Kidney (tissue), 2 donors: ENCODE data around the genes SEC24A, CAMLG and SMAD5.

DNA sequence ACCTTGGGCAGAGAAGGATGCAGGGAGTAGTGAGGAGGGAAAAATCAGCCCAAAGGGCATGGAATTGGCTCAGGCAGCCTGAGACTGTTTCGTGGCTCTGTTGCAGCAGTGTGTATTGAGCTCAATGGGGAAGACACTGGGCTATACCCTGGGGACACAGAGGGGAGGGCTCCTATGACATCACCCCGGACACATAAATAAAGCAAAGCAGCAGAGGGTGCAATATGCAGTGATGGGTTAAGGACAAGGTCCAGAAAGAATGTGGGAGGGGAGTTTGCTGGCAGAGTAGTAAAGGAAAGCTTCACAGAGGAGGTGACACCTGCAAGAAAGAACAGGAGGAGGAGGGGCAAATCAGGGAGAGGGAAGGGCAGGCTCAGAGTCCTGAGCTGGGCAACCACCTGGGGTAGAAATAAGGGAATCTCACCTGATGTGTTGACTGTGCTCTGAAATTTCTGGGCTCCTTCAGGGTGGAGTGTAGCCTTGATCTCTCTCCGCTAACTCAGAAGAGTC, 35.2 kb upstream of the CDKN2AIPNL start:
- PRO-cap: no peak
- RRBS: no CpG with 5 or more reads among the region's 3 CpGs

DNA sequence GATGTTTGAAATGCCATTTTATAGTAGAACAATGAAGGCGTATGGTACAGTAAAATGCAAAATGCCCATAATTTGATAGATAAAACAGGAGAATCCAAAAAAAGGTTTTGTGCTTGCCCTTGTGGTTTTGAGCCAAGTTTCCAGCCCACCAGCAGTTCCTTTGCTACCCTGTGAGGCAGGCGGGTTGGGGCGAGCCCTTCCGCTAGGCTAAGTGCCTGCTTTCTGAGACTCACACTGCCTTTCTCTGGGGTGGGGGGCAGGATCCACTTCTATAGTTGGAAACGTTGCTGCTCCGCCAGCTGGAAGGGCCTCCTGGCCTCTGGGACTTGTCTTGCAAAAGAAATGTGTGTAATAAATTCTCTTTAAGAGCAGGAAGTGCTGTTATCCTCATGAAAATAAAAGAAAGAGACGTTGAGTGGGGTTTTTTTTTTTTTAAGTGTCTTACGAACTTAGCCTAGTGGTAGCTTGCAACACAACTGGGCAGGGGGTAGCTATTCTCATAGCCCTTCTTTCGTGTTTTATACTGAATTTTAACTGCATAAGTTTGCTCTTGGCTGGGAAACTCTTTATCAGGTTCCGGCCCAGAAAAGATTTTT, 19.6 kb downstream of the JADE2 start:
- PRO-cap: no peak
- RRBS: no CpG with 5 or more reads among the region's 10 CpGs

DNA sequence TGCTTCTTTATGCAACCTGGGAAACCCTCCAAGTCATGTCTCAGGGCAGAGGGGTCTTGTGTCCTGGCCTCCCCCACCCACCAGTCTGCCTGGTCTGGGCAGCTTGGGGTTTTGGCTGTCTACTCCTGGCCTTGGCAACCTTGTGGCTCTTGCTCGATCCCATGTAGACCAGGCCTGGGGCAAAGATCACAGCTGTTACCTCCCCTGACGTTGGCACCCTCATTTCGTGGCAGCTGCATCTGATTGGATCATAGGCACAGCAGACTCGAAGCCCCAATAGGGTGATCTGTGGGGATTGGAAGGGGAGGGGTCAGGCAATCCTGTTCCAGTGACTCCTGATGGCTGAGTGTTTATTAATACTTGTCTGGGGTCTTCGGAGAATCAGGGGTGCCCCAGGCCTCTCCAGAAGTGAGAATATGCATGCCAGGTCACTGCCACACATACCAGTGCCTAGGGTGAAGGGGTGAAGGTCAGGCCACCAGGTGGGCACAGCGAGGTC, 28.5 kb downstream of the JADE2 start:
- PRO-cap: no peak
- RRBS: no CpG with 5 or more reads among the region's 6 CpGs

DNA sequence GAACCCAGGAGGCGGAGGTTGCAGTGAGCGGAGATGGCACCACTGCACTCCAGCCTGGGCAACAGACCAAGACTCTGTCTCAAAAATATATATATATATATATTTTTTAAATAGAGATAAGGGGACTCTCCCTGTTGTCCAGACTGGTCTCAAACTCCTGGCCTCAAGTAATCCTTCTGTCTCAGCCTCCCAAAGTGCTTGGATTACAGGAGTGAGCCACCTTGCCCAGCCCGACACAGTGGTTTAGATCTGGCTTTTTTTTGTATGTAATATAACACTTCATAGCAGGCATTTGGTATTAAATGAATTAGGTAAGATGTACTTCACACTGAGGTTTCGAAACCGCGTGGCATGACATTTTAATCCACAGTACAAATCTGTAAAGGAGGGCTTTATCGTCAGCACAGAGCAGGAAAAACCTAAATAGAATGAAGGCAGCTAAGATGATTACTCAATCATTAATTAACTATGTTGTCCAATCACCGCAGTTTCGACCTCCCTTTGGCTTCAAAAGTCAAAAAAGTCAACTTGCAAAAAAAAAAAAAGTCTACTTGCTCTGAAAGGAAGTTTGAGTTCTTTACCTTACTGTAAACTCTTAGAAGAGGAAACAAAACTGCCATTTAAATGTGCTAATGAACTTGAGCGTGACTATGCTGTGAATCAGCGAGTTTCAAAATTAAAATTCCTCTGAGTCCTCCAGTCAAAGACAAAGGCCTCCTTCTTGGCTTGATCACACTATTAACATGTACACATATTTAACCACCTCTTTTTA, 864 bp upstream of the SEC24A start:
- PRO-cap: no peak
- RRBS: no CpG with 5 or more reads among the region's 11 CpGs

- PRO-cap: bidirectional peak, plus-strand start at chr5:134648816, minus-strand start at chr5:134648740
- RRBS: 3% methylated on average over 13 of the region's 62 CpGs
These were observed at the start of gene SEC24A for GRCh38 chr5:134648307-134648962. TSS of gene SEC24A (plus strand) at chr5:134648785.

DNA sequence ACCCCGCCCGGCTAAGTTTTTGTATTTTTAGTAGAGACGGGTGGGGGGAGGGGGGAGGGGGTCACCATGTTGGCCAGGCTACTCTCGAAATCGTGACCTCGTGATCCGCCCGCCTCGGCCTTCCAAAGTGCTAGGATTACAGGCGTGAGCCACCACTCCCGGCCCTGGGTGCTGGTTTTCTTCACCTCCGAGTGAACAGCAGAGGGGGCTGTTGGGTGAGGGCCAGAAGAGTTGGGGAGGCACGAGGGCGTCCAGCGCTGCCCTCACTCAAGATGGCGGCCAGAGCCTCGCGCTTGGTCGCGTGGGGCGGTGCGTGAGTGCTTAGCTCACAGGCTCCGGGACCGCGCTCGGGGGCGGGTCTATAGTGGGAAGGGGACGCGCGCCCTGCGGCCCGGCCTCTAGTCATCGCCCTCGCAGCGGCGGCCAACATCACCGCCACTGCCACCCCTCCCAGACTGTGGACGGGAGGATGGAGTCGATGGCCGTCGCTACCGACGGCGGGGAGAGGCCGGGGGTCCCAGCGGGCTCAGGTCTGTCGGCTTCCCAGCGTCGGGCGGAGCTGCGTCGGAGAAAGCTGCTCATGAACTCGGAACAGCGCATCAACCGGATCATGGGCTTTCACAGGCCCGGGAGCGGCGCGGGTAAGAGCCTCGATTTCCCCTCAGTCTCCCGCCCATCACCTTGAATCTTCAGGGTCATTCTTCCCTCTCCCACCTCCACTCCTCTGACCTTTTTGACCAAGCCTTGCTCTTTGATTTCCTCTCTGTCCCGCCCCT, at the start of gene CAMLG:
Gene CAMLG, plus strand, starts transcription at position 397 of the 776 bp plus-strand sequence.
- PRO-cap: bidirectional peak, plus-strand start at position 411 of the sequence, minus-strand start at position 173 of the sequence
- RRBS: 1% methylated on average over 26 of the region's 62 CpGs

- PRO-cap: no peak
- RRBS: no CpG with 5 or more reads among the region's 23 CpGs
These were observed 843 bp downstream of the CAMLG start for GRCh38 chr5:134738928-134739854.

DNA sequence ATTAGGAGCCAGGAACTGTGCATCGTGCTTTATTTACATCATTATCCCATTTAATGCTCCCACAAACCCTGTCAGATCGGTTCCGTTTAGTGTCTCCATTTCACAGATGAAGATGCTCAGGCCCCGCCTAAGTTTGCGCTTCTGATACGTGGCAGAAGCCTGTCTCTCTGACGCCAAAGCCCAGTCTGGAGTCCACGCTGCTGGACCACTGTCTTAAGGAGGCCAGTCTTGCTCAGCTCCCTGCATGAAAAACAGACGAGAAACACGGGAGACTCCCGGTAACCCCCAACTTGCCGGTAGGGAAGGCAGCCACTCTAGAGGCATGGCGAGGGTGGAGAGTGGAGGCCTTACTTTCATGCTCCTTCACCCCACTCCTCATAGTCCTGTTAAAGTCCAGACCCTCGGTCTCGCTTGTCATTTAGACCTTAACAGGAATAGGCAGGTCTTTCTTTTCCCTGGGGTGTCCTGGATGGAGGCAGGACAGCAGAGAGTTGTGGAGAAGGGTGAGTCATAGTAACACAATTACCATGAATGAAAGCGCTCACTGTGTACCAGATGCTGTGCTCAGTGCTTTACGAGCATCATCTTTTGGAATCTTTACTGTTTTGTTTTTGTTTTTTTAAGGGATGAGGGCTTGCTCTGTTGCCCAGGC, 848 bp downstream of the TXNDC15 start:
- PRO-cap: bidirectional peak, plus-strand start at position 176 of the sequence, minus-strand start at position 104 of the sequence
- RRBS: no CpG with 5 or more reads among the region's 17 CpGs

DNA sequence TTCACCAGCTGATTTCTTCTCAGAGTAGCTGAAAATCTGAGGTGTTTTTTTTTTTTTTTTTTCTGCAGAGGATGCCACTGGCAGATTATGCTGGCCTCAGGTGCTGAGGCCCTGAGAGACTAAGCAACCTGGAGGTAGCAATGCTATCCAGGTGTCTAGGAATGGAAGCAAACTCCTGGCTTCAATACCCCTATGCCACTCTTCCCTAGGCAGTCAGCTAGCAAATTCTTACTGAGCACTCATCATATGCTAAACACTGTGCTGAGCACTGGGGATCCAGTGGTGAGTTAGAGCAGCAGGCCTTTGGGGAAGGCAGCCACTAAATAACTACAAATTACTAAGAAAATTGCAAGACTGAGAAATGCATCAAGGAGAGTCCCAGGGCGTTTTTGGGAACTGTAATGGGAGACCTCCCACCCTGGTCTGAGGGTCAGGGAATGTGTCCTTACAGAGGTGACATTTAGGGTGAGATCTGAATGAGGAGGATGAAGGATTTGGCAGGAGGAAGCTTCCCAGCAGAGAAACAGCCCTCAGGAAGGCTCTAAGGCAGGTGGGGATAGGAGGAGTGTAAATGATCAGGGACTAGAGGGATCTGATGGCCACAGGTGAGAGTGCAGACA, 2.6 kb downstream of the TXNDC15 start:
- PRO-cap: no peak
- RRBS: no CpG with 5 or more reads among the region's 1 CpG

DNA sequence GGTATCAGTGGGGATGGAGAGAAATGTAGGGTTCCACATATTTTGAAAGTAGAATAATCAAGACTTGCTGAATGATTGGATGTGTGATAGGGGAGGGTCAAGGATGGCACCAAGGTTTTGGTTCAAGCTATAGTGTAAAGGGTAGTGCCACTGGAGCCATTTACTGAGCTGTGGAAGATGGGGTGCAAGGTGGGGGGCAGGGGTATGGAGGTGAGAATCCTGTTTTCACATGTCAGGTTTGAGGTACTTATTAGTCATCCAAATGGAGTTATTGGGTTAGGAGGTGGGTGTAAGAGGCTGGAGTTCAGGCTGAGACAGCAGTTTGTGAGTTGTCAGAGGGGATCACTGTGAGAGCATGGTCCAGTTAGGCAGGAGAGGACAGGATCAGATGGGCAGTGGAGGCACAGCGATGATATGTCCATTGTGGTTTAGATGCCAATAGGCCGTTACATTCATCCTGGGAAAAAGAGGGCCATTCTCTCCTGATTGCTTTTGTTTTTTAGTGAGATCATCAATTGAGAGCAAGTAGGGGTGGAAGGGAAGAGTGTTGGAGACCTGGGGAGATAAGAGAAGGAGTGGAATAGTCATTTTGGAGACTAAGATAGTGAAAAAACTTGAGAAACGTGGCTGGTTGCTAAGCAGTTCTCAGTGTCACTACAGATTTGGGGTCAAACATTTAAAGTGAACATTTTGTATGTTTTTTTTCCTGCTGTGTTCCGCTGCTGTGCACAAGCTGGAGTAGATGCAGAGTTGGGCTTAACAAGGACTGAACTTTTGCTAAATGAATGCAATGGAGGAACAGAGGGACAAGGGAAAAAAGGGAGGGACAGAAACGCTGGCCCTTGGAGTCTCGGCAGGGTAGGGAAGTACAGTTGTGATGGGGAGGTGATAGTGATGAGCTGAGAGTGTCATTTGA, 9.1 kb downstream of the PCBD2 start:
- PRO-cap: no peak
- RRBS: no CpG with 5 or more reads among the region's 6 CpGs

DNA sequence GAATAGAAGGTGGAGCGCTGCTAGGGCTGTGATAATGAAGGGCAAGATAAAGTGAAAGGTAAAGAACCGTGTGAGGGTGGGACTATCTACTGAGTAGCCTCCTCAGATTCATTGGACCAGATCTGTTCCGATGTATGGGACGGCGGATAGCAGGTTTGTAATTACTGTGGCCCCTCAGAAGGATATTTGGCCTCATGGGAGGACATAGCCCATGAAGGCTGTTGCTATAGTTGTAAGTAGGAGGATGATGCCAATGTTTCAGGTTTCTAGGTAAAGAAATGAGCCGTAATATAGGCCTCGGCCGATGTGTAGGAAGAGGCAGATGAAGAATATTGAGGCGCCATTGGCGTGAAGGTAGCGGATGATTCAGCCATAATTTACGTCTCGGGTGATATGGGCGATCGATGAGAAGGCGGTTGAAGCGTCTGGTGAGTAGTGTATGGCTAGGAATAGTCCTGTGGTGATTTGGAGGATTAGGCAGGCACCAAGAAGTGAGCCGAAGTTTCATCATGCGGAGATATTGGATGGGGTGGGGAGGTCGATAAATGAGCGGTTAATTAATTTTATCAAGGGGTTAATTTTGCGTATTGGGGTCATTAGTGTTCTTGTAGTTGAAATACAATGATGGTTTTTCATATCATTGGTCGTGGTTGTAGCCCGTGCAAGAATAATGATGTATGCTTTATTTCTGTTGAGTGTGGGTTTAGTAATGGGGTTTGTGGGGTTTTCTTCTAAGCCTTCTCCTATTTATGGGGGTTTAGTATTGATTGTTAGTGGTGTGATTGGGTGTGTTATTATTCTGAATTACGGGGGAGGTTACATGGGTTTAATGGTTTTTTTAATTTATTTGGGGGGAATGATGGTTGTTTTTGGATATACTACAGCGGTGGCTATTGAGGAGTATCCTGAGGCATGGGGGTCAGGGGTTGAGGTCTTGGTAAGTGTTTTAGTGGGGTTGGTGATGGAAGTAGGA, 18.8 kb downstream of the PCBD2 start:
- PRO-cap: no peak
- RRBS: no CpG with 5 or more reads among the region's 26 CpGs

- PRO-cap: no peak
- RRBS: no CpG with 5 or more reads among the region's 4 CpGs
These were observed 30.6 kb downstream of the PCBD2 start for GRCh38 chr5:134935568-134935956.

DNA sequence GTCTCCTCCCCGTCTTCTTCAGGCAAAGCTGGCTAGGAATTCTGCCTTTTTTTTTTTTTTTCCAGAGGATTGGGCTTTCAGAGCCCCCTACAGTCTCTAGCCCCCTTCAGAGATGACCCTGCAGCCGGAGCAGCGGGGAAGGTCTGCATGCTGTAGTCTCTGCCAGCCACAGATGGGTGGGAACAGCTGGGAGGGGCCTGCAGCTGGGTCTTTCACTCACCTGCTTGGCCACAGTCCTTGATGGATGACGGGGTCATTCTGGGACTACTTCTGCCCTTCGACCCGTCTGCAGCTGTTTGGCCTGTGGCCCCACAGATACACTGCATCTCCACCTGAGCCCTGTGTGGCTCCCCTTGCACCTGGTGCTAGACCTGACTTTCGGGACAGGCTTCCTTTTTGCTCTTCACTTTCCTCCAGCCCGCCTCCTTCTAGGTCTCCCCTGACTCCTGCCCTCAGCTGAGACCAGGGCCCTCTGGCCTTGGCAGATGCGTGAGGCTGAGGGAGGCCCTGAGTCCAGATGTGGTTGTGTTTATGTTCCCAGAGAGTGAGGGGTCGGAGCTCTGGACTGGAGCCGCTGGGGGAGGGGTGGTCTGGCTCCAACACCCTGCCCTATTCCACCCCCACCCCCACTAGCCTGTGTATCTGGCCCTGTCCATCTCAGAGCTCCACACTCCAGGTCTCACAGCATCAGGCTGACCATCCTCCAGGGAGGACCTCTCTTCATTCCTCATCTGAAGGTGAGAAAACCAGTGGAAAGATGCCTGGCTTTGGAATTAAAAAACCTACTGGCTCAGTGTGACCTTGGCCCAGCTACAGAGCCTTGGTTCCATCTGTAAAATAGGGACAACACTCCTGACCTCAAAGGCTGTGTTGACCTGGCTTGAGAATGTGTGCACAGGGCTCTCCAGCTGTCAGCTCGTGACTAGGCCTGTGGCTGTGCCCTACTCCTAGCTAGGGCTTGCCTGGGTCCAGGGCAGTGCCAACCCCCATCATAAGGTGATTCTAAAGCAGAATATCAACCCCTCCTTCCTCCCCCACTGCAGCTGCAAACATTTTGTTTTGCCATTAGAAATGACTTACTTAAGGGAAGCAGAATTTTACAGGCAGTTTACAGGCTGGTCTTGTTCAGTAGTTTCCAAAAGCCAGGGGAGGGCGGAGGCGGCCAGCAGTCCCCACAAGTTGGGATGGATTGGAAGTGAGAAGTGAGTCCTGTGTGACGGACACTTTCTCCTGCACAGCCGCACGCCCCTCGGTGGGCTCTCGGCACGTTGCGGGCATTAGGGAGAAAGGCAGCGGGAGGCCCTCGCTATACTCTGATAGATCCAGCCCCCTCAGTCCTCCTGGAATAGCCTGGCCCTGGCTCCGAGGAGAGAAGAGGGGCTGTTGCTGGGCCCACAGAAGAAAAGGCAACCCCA, 7.6 kb downstream of the PITX1 start:
- PRO-cap: no peak
- RRBS: no CpG with 5 or more reads among the region's 24 CpGs

DNA sequence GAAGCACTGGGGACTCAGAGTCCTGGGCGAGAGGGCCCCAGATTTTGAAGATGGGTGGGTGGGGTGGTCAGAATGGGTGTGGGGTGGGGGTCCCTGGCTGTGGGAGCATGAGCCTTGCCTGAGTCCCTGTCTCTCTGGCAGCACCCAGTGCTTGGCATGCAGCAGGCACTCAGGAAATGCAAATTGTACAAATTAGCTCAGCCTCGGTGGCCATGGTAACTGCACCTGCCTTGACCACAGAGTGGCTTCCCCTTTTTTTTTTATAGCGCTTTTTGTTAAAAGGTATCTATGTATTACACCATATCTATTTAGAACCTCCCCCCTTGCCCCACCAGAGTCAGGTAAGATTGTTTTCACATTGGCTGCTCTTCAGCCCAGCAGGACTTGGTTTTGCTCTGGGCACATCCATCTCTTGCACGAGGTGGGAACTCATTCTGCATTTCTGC, 19.3 kb upstream of the PITX1 start:
- PRO-cap: no peak
- RRBS: no CpG with 5 or more reads among the region's 4 CpGs

GRCh38 chr5:135127750-135128319, 93.8 kb upstream of the PITX1 start:
- PRO-cap: no peak
- RRBS: no CpG with 5 or more reads among the region's 11 CpGs

GRCh38 chr5:135154100-135154824, 120.2 kb upstream of the PITX1 start:
- PRO-cap: no peak
- RRBS: no CpG with 5 or more reads among the region's 10 CpGs

DNA sequence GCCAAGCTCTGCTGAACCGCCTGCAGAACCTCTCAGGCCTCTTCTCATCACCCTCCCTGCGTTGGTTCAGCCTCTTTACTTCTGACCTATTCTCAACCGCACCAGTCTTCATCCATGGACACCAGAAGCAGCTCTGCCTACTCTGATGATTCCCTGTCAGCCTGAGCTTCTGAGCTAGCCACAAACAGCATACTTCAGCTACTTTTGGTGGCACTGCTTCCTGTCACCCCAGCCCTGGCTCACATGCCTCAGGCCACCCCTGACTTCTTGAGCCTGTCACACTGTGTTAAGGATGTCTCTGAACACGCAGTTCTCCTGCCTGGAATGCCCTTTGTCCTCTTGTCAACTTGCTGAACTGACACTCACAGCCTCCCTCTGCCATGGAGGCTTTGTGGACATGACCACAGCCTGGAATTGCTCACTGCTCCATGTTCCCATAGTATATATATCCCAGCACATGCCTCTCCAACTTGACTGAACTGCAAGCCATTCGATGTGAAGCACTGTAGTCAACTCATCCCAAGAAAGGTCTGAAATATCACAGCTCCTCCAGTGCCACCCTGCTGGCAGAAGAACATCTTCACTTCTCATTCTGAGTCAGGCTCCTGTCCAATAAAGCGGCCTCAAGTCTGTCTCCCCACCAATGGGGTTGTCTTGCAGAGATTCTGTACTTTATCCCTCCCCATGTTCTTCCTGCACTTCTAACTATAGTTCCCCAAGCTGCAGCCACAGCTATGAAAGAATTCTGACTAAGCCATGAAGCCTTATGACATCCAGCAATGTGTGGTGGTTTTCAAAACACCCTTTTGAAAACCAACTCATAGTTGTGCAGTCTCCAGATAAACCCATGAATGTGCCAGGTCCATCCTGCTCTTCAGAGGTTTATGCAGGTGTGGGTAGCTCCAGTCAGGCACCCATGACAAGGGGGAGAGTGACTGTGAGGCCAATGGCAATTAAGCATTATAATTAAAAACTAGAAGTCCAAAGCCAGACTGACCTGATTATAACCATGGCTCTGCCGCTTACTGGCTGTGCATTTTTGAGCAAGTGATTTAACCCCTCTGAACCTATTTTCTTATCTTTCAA, 6.9 kb downstream of the MACROH2A1 start:
- PRO-cap: unidirectional peak, minus-strand start at position 135 of the sequence
- RRBS: no CpG with 5 or more reads among the region's 7 CpGs

DNA sequence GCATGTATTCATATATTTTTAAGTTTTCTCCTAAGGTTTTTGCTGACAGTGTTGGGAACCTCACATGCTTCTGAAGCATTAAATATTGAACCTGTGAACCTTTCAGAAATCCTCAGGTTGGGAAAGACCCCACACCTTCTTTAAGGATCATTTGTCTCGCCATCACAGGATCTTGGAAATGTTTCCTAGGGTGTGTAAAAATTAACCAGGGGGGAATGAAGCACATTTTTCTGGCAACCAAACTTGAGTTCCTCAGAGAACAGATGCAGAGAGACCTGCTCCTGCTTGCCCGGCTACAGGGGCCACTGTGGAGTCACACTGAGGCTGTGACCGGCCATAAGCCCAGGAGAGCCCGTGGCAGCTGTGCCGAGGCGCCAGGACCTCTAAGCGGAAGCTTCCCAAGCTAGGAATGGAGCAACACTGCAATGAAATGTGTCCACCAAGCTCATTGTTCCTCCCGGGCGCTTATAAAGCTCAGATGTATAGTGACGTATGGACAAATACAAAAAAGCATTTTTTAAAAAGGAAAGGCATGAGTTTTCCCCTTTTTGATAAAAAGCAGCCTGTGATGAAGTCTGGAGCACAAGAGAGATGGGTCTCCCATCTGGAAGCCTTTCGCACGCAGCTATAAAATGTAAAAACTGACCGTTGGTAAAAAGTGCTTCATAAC, 7.6 kb downstream of the CXCL14 start:
- PRO-cap: unidirectional peak, plus-strand start at position 255 of the sequence
- RRBS: 23% methylated on average over 3 of the region's 13 CpGs

GRCh38 chr5:135952574-135953591, 1.9 kb downstream of the LECT2 start:
- PRO-cap: no peak
- RRBS: no CpG with 5 or more reads among the region's 15 CpGs

DNA sequence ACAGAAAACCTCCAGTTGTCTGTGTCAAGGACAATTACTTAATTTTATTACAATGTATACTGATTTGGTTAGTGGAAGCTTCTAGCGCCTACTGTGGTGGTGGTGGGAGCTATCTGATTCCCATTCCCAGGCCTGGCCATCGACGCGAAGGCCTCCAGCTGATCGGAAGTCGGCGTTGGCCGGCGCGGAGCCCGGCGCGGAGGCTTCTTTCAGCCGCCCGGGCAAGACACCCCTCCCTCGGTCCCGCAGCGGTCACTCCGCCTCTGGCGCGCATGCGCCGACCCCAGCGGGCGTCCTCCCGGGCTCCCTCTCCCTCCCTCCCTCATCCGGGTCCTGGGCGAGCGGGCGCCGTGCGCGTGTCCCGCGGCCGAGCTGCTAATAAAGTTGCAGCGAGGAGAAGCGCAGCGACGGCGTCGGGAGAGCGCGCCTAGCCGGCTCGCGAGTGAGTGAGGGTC, at the start of gene SMAD5:
Gene SMAD5, plus strand, starts transcription at position 325 of the 455 bp plus-strand sequence.
- PRO-cap: bidirectional peak, plus-strand start at position 325 of the sequence, minus-strand start at position 198 of the sequence
- RRBS: under 1% methylated on average over 26 of the region's 47 CpGs